ENCODE results near the genes BRD8 and KDM3B.

DNA sequence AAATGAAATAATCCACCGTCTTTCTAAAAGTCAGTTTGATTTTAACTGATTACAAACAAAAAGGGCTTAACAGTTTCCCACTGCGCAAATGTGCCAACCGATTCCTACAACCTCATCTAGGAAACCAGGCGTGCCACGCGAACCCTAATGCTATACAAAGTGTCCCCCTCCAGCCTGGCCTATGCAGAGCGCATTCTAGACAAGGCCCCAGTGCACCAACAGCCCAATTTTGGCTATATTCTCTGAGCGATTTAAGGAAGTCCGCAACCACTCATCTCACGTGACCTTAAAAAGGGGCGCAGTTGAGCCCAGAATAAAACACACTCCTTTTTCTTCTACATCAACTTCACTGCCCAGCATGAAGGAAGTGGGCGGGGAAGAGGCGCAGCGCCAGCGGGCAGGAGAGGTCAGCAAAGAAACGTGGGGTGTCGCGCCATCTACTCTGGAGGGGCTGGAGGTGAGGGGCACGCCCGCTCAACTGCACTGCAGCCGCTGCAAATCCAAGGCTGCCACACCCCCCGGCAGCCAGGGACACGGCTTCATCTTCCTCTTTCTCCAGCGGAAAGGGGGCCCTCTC lies 746 bp downstream of the FAM13B start:
- RRBS, 2 experiments, result no CpG with 5 or more reads among the region's 24 CpGs

- RRBS, 2 experiments, result 56% methylated on average over 4 of the region's 14 CpGs; no CpG with 5 or more reads in 1 of the 2 experiments
Measured at GRCh38 chr5:138054764-138055667, 22.1 kb upstream of the FAM13B start.

DNA sequence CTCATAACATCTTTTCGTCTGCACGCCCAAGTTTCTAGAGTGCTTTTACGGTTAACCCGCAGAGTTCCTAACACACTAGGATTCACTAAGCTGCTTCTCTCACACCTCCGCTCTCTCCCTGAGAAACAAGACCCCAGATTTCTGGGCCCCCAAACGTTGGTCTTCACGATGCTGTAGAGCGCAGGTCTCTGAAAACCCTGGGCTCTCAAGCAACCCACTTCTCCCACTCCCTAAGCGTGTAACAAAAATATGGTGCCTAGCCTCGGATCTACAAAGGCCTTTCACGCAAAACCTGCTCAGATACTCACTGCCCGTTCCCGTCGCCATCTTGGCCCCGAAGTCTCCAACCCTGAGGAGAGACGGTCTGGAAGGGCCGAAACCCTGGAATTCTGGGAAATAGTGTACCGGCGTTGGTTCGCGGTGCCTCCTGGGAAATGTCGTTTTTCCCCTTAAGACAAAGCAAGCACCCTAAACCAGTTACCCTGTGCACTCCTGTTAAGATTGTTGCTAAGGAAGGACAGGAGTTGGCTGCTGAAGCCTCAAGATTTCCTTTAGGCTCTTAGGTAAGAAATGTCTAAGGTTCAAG lies at the start of gene BRD8:
Gene BRD8, minus strand, starts transcription at position 343 of the 586 bp plus-strand sequence.
- RRBS, 2 experiments, result no CpG with 5 or more reads among the region's 22 CpGs

GRCh38 chr5:138352627-138353374 lies at the start of gene KDM3B:
TSS of gene KDM3B (plus strand) at chr5:138352685.
- RRBS, 2 experiments, result 1% methylated on average over 33 of the region's 93 CpGs

DNA sequence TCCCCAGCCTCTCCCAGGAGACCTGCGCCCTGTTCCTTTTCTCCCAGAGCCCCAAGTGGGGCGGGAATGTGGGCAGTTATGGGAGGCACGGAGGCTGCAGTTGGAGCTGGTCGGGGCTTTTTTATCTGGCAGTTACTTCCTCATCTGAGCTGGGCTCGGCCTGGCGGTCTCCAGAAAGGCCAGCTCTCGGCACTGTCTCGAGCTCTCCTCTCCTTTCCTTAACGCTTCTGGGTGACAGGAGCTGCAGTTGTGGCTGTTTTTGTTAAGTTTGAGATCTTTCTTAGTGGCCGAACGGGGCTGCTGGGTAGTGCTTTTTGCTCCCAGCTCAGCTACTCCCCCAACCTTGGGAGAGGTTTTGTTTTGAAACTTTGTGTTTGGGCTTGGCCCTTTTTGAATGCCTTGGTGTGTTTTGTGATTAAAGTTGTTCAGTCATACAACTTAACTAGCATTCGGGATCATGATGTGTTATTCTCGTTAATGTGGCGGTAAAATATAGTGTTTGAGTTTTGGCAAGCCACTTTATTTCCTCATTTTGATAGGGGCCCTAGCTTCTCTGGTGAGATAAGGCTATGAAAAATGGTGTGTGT lies 983 bp downstream of the KDM3B start:
- RRBS, 2 experiments, result no CpG with 5 or more reads among the region's 14 CpGs

GRCh38 chr5:138449456-138450430 lies 10.9 kb downstream of the REEP2 start:
- RRBS, 2 experiments, result no CpG with 5 or more reads among the region's 25 CpGs

DNA sequence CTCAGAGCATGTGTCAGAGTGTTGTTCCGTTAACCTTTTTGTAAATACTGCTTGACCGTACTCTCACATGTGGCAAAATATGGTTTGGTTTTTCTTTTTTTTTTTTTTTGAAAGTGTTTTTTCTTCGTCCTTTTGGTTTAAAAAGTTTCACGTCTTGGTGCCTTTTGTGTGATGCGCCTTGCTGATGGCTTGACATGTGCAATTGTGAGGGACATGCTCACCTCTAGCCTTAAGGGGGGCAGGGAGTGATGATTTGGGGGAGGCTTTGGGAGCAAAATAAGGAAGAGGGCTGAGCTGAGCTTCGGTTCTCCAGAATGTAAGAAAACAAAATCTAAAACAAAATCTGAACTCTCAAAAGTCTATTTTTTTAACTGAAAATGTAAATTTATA lies 3.4 kb downstream of the EGR1 start:
- RRBS, 2 experiments, result no CpG with 5 or more reads among the region's 6 CpGs

GRCh38 chr5:138470405-138471076 lies 5.3 kb downstream of the EGR1 start:
- RRBS, 2 experiments, result no CpG with 5 or more reads among the region's 3 CpGs

GRCh38 chr5:138471999-138472432 lies 6.7 kb downstream of the EGR1 start:
- RRBS, 2 experiments, result no CpG with 5 or more reads among the region's 3 CpGs

DNA sequence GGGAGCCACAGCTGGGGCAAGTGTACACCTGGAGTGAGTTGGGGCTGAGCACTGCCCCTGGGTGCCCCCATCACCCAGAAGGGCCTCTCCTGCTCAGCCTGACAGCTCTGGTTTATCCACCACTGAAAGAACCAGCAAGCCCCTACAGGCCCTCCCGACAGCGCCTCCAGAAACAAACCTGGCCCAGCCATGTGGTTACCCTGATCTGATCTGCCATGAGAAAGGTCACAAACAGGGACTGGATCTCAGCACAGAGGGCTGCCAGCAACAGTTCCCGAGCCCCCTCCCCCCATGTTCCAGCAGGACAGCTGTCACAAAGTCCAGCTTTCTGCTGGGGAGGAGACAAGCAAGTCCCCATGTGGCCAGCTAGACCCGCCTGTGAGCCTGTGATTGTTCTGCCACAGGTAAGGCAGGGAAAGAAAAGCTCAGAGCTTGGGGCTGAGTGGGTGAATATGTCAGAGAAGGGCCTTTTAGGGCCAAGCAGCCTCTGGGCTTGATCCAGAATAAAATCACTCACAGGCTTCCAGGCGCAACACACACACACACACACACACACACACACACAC lies 27.8 kb downstream of the EGR1 start:
- RRBS, 2 experiments, result no CpG with 5 or more reads among the region's 5 CpGs

GRCh38 chr5:138504557-138505548 lies 38.2 kb downstream of the ETF1 start:
- RRBS, 2 experiments, result no CpG with 5 or more reads among the region's 8 CpGs

DNA sequence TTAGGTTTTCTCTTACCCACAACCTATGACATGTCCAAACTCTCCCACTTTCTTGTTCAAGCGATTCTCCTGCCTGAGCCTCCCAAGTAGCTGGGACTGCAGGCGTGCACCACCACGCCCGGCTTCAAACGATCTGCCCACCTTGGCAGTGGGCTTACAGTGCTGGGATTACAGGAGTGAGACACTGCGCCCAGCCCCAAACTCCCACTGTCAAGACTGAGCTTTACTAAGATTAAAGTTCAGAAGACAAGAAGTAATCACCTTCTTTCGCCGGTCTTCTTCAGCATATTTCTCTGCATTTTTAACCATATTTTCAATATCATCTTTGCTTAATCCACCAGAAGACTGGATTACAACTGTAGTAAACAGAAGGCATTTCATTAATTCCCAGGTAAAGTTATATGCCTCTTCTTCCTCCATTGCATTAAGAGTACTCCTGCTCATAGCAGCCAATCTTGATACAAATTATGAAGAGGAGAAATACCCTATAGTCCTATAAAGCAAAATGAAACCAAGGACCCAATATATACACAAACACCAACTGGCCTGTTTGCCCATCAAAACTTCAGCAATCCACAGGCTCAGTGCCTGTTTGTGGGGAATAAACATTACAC lies 14.2 kb upstream of the ETF1 start:
- RRBS, 2 experiments, result no CpG with 5 or more reads among the region's 8 CpGs

- RRBS, 2 experiments, result no CpG with 5 or more reads among the region's 12 CpGs
Measured at GRCh38 chr5:138565222-138566164, 9.7 kb downstream of the HSPA9 start.

DNA sequence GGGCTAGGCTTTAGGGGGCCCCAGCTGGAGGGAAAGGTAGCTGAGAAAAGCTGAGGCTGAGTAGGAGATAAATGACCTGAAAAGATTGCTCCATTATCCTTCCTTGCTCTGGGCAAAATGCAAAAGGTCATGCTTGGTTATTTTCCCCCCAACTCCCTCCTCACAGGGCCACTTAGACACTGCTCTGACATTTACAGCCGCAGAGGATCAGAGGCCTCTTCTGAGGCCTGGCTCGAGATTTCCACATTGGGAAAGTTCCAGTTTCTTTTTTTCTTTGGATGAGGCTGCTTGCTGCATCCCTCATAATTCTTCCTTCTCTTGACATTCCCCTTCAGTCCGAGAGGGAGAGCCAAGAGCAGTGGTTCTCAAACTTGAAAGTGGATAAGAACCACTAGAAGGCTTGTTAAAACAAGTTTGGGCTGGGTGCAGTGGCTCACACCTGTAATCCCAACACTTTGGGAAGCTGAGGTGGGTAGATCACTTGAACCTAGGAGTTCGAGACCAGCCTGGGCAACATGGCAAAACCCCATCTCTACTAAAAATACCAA lies 60.1 kb upstream of the HSPA9 start:
- RRBS, 2 experiments, result no CpG with 5 or more reads among the region's 4 CpGs

DNA sequence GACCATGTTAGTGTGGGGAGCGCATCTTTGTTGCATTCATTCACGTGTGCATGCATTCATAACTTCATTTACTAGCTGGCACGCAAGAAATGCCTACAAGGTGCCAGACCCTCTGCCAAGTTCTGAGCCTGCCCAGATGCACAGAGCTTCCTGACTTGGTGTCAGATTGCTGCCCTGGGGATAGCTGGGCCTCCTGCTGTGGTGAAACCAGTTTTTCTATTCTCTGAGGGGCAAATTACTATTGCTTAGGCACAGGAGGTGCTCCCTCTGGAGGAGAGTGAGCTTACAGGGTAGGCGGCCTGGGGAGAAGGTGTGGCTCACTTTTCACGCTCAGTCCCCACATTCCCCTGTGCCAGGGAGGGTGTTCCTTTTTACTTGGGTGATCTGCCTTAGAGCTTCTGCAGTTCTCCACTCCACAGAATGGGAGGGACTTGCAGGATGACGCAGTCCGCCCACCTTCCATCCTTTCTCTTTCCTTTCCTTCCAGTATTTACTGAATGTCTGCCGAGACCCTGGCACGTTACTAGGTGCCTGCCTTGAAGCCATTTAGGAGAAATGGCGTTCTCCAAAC lies 28.0 kb upstream of the CTNNA1 start:
- RRBS, 2 experiments, result no CpG with 5 or more reads among the region's 10 CpGs

- RRBS, 2 experiments, result no CpG with 5 or more reads among the region's 11 CpGs
Measured at GRCh38 chr5:138752336-138752672, 921 bp upstream of the CTNNA1 start.

DNA sequence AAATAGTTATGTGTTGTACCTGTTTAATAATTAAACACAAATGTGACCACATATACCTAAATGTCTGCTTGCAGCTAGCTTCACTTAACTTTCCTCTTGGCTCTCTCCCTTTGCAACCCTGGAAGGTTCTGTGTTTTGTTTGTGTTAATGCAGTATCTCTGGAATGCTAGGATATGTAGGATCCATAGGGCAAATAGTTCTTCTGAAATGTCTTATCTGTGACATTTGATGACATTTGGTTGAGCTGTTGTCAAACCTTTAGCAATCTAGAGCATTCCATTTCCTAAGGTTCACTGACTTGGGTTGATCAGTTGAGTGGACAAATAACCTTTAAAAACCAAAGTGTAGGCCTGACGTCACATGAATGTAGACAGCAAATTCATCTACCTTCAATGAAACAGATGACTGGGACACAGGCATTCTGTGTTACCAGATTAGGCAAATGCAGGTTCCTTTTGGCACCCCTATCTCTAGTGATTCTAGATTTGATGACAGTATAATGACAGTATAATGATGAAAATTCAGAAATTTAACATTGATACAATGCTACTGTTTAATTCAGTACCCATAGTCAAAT lies 21.9 kb downstream of the CTNNA1 start:
- RRBS, 2 experiments, result no CpG with 5 or more reads among the region's 1 CpG

DNA sequence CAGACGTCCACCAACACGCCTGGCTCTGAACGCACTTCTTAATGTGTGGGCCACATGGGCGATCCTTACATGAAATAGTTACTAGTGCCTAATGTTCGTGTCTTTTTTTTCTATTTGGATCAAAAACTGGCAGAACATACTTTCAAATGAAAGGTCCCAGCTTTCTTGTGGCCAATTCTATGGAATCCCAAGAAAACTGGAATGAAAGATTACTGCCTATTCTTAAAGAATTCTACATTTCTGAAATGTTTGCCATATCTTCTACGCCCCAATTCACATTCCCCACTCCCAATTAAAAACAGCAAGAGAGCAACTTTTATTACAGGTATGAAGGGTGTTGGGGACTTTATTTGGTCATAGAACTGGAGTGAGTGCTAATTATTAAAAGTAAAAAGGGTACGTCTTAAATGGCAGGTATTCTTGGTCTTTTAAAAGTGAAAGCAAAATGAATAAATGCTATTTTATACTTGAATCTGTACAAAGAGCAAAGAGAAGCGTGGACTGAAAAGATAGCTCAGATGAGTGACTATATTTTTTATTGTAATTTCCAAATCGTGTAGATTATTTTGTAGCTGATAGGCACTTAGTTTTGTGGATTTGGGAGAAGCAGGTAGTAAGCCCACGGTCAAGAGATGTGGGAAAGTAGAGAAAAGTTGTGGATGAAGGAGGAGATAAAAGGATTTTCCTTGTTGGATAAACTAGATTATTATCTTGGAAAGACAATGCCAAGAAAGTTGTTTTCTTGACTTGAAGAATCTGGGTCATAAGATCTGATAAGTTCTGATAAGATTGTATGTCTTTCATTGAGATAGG lies 13.6 kb downstream of the LRRTM2 start:
- RRBS, 2 experiments, result no CpG with 5 or more reads among the region's 10 CpGs

DNA sequence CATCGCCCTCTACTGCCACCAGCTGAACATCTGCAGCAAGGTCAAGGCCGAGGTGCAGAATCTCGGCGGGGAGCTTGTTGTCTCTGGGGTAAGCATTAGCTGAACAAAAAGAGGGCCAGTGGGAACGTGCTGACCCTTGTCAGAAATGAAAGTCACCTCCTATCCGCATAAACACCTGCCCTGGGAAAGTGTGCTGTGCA lies 57.4 kb upstream of the LRRTM2 start:
- RRBS, 2 experiments, result no CpG with 5 or more reads among the region's 6 CpGs

Measured in LNCaP clone FGC (cell line).